ENCODE measurements around a stretch of chr1.

GRCh38 chr1:3071348-3071900 is 2.4 kb downstream of the PRDM16 start:
- RRBS: 53% methylated on average over 1 of the region's 20 CpGs

DNA sequence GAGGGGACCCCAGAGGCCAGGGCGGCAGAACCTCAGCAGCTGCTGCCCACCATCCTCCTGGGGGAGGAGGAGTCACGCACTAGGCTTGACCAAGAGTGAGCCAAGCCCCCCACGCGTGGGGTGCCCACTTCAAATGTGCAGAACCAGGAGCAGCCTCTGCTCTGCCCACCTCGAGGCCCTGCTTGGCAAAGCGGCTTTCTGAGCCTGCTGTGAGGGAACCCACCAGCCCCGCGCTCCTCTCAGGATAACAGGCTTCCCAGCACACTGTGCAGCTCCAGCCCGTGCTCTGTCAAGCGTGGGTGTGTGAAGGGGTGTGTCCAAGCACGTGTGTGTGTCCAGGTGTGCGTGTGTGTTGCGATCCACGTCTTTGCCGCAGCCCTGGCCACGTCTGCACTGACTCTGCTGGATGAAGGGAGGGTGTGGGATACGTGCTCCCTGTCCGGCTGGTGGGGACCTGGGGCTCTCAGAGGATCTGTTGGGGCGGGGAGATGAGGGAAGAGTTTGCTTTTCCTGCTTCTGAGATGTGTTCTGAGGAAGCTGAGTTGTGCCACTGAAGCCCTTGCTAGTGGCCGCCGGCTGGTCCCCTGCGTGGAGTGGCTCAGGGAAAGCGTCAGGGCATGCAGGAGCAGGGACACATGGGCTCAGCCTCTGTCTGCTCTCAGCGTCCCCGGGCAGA is 7.0 kb downstream of the PRDM16 start:
- RRBS: 15% methylated on average over 4 of the region's 25 CpGs

DNA sequence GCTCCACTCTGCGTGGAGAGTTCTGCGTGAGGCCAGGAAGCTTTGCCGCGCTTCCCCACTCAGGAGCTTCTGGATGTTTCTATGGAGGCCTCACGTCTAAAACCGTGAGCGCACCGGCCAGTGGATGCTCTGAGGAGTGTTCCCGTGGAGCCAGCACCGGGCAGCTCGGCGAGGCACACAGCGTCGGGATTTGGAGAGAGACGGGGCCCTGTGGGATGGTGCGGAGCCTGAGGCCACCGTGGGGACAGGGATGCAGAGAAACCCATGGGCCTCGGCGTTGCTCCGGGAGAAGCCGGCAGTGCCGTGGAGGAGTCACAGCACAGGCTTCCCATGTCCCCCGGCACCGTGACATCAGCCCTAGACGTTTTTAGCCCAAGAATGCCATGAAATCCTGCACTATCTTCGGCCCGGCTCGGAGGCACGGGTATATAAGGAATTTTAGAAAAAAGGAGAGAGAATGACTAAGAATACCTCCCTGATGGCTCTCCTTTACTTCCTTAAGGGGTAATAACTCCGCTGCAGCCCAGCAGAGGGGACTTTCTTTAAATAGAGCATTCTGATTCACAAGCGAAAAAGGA is 126.0 kb downstream of the PRDM16 start:
- RRBS: 14% methylated on average over 5 of the region's 31 CpGs

GRCh38 chr1:3213606-3214132 is 144.7 kb downstream of the PRDM16 start:
- RRBS: 4% methylated on average over 5 of the region's 17 CpGs

DNA sequence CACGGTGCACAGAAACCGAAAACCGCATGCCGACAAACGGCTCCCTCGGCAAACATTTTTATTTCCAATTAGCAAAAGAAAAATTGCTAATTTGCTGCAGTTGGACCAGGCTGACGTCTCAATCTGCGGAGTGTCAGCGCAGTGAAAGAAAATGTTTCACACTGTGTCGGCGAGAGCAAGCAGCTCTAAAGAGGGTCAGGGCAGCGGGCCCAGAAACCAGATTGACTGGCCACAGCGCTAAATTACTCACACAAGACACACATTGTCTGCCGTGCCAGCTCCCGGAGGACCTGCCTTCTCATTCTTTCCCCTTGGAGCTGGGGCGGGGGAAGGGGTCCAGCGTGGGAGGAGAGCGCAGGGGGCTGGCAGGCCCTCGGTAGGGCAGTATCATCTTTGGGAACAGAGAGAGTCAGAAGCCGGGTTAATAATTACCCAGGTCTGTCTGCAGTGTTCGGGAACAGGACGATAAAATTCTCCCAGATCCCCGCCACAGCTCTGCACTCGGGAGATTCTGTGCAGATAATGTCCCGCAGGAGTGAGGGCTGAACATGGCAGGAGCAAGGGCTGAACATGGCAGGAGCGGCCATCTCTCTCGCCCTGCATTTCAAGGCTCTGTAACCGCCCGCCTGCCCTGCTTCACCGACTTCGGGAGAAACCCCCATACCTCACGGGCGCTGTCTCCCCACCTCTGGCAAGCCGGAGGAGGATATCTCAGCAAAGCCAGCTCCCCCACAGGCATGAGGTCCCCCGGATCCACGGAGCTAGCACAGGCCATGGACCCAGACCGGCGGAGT is 150.3 kb downstream of the PRDM16 start:
- RRBS: 6% methylated on average over 2 of the region's 38 CpGs

GRCh38 chr1:3238316-3238872 is 169.4 kb downstream of the PRDM16 start:
- RRBS: 22% methylated on average over 20 of the region's 26 CpGs

DNA sequence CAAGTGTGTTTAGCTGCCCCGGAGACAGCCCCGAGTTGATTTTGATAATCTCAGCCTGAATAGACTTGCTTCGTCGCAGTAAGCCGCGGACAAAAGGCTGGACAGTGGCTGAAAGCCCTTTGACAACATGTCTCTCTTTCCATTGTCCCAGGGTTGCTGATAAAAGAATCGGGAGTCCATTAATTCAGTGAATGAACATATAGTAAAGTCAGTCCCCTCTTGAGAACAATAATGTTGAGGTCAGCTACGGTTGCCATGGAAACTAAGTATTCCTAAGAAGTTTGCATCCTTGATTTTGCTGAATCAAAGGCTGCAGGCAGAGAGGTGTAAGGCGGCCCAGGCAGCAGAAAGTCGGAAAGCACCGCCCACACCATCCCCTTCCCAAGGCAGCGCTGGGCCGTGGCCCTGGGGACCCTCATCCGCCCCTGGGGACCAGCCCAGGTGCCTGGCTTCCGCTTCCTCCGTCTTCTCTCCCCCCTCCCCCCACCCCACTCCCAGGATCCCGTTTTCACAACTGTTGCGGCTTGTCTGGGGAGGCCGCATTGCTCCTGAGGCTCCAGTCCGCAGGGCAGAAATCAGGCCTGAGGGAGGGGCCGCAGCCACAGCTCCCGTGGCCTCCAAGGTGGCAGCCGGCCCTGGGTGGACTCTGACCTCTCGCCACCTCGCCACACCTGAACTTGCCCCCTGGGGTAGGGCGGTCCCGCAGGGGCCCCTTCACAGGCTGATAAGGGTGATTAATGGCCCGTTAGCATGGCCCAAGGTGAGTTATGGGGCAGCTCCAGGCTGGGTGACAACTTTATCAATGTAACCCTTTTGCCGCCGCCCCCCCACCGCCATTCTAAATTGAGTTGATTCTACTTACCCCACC is 180.9 kb downstream of the PRDM16 start:
- RRBS: no CpG with 5 or more reads among the region's 31 CpGs

DNA sequence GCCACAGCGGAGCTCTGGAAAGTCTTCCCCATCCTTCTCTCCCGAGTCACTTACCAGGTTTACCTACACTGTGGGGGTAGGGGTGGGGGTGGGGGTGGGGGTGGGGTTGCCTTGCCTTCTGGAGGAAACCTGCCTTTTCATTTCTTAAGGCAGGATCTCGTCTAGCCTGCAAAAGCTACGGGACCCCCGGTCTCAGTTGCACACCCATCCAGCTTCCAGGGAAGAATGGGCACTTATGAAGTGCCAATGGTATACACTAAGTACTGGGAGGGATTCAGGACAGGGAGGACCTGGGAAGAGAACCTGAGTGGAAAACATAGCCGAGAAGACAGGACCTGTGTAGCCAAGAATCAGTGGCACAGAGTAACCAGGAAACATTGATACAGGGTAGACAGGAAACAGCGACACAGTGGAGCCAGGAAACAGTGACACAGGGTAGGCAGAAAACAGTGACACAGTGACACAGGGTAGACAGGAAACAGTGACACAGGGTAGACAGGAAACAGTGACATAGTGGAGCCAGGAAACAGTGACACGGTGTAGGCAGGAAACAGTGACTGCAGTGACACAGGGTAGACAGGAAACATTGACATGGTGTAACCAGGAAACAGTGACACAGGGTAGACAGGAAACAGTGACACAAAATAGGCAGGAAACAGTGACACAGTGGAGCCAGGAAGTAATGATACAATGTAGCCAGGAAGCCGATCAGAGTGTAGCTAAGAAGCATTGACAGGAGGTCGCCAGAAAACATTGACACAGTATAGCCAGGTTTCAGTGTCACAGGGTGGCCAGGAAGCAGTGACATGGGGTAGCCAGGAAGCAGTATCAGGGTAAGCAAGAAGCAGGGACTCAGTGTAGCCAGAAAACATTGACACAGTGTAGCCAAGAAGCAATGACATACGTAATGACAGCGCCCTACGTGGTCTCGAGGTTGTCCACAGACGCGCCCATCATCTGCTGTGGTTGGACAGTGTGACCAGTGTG is 138.0 kb upstream of the ARHGEF16 start:
- RRBS: no CpG with 5 or more reads among the region's 16 CpGs

DNA sequence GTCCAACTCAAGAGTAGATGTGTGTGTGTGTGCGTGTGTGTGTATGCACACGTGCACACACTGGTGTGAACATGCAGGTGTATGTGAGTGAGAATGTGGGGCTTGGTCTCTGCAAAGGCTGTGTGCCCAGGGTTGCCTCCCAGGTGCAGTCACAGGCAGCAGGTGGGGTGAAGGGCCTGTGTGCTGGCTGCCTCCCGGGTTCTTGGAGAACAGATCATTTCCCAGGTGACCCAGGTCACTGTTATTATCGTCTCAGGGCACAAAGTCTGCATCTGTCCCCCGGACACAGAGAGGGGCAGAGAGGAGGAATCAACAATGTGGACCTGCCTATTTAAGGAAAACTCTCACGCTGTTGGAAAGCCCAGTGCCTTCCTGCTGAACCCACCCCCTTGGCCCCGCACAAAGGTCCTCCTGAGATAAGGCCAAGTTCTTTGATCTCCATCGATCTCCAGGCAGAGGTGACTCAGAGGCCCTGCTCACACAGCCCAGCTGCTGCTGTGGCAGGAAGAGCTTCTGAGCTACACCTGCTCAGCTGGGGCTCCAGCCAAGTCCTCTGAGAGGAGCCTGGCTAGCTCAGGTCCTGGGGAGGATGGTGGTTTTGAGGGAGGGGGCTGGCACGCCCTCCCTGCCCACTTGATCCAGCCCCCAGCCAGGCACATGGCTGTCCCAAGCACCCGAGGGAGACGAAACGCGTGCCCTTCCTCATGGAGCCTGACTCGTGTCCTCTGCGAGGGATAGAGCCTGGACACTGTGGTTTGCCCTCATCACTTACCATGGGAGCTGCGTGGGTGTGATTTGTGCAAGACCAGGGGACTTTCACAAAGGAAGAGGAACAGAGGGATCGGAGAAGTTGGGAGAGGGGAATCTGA is 133.9 kb upstream of the ARHGEF16 start:
- RRBS: 16% methylated on average over 3 of the region's 17 CpGs

DNA sequence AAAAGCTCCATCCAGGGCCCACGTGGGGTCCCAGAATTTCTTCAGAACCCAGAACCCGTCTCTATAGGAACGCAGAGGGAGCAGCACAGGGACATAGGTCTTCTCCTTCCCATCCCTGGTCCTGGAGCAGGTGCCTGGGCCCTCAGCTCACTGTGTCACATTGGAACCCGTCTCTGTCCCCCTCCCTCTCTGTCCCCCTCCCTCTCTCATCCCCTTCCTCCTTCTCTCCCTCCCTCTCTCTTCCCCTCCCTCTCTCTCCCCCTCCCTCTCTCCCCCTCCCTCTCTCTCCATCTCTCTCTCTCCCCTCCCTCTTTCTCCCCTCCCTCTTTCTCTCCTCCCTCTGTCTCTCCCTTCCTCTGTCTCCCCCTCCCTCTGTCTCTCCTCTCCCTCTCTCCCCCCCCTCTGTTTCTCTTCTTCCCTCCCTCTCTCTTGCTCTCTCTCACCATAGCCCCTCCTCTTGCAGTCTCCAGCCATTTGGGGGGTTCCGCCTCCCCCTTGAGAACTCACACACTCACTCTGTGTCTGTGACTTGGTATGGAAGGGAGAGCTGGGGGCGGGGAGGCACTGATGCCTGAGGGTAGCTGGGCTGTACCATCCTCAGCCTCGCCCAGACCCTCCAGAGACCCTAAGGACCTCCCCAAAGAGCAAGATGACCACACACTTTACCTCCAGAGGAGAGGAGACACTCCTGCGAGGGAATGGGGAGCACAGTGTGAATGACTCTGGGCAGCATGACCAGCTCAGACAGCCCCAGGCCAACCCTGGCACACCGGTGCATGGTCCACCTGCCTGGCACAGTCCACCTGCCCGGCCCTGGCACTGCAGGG is 102.9 kb upstream of the ARHGEF16 start:
- RRBS: 100% methylated on average over 1 of the region's 10 CpGs

- RRBS: no CpG with 5 or more reads among the region's 17 CpGs
These were observed 60.3 kb upstream of the ARHGEF16 start for GRCh38 chr1:3394305-3394515.

DNA sequence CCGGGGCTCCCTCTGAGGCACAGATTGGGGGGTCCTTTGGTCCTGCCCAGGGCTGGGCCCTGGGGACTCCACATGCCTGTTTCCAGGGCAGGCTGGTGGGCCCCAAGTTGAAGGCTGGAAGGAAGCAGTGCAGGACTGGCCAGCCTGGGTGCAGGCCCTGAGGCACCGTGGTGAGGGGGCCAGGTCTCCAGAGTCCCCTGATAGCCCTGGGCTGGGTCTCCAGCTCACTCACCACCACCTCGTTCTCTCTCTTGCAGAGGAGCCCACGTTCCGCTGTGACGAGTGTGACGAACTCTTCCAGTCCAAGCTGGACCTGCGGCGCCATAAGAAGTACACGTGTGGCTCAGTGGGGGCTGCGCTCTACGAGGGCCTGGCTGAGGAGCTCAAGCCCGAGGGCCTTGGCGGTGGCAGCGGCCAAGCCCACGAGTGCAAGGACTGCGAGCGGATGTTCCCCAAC is 51.9 kb upstream of the ARHGEF16 start:
- RRBS: no CpG with 5 or more reads among the region's 18 CpGs

DNA sequence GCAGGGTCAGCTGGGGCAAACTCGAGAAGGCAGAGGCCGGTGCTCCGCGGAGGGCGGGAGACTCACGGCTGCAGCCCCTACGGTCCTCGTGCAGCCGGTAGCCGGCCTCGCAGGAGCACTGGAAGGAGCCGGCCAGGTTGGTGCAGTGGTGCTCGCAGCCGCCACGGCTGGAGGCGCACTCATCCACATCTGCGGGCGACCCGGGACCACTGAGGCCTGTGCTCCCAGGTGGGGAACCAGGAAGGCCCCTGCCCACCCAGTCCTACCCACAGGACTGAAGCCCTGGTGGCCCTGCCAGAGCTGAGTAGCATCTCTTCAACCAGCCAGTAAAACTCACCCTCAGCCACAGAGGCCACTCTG is 55.3 kb downstream of the ARHGEF16 start:
- RRBS: 94% methylated on average over 15 of the region's 19 CpGs

DNA sequence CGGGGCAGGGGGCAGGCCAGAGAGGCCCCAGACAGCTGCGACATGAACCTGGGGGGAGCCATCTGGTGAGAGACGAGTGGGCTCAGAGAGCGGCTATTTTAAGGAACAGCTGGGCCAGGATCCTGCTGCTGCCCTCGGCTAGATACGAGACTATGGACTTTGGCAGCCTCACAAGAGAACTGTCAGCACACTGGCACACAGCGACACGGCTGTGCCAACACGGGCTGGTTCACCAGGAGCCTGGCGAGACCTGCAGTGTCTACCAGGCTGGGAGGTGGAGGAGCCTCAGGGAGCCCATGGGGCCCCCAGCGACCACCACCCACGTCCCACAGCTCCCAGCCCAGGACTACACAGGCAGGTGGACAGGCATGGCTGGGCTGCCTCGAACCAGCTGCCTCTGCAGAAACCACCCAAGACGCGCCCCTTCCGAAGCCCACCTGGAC is 75.0 kb downstream of the ARHGEF16 start:
- RRBS: no CpG with 5 or more reads among the region's 16 CpGs

GRCh38 chr1:3640270-3640725 is 9.6 kb downstream of the WRAP73 start:
- RRBS: no CpG with 5 or more reads among the region's 26 CpGs

GRCh38 chr1:3776878-3777661 is 4.5 kb downstream of the SMIM1 start:
- RRBS: 68% methylated on average over 2 of the region's 15 CpGs

DNA sequence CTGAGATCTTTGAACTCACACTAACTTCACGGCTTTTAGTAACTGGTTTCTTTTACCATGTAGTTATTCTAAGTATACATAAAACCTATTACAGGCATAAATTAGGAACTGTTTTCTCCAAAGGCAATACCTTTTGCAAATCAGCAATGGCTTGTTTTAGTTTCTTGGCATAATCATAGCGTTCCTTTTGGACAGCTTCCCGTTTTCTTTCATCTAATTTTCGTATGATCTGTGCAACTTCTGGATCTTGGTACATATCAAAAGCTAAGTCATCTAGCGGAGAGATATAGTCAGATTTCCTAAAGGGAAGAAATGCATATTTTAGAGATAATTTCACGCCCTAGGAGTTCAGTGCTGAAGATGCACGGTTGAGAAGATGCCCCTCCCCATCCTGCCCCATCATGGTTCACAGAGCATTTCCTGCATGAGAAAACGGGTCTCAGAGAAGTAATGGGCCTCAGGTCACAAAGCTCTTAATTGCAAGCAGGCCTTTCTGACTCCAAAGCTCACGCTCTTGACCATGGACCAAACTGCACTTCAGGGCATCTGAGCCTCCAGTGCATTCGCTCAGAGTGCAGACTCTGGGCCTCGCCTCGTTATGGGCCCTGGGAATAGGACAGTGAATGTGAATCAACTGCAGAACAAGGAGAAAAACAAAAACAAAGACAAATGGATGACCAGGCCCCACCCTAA is 17.4 kb downstream of the CEP104 start:
- RRBS: no CpG with 5 or more reads among the region's 12 CpGs

DNA sequence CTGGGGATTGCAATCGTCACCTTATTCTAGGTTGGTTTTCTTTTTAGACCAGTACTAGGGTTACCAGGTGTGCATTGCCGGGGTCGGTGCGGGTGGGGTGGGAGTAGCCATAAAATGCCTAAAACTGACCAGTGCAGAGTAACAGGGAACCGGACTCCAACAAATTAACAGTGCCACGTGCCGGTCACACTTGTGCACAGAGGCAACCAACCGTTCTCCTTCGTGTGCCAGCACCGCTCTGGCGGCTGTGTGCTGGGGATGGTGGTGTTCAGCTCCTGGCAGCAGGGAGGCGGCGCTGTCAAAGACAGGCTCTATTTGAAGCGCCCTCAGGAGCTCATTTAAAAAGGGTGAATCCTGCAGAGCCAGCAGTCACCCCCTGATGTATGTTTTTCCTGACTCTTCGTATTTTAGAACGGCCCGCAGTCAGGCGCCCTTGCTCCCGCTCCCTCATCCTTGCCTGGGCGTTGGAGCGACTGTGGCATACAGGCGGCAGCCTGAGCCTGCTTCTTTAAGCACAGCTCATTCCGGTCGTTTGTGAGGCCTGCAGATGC is 912 bp downstream of the DFFB start:
- RRBS: 69% methylated on average over 6 of the region's 24 CpGs

GRCh38 chr1:3889687-3890442 is 10.2 kb downstream of the C1orf174 start:
- RRBS: no CpG with 5 or more reads among the region's 18 CpGs

DNA sequence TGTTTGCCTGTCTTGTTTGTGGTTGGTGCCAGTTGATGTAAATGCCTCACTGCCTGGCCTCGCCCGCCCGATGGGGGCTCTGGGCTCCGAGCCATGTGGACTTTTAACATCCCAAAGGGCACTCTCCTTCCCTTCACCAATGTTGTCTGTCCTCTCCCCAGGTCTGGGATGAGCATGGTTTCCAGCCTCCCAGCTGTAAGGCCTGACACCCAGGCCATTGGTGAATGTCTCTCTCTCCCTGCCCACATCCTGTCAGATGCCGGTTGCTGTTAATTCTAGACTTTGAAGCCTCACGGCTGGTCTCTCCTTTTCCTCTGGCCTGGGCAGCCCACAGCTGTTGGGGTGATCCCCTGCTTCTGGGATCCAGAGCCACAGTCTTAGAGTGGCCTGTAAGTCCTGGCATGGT is 3.1 kb upstream of the C1orf174 start:
- RRBS: no CpG with 5 or more reads among the region's 6 CpGs

Data from SK-N-MC (cell line).